ENCODE measurements around a stretch of chr12.

DNA sequence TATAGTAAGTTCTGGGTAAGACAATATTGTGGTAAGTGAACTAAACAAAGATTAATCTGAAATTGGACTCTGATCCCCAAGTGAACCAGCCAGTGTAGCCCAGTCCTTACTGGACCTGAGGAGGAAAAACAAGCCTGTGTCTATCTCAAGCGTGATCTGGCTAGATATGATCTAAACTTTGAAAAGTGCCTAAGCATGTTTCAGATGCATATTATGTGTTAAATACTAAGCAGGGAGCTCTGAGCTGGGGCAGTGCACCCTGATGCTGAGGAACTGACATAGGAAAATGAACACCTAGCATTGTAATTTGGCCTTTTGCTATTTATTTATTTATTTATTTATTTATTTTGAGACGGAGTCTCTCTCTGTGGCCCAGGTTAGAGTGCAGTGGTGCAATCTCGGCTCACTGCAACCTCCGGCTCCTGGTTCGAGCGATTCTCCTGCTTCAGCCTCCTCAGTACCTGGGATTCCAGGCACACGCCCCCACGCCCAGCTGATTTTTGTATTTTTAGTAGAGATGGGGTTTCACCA is 3.3 kb upstream of the NUDT4 start:
- PRO-cap = no peak

- PRO-cap = no peak
Observed at GRCh38 chr12:93379586-93380375, 2.1 kb downstream of the NUDT4 start.

DNA sequence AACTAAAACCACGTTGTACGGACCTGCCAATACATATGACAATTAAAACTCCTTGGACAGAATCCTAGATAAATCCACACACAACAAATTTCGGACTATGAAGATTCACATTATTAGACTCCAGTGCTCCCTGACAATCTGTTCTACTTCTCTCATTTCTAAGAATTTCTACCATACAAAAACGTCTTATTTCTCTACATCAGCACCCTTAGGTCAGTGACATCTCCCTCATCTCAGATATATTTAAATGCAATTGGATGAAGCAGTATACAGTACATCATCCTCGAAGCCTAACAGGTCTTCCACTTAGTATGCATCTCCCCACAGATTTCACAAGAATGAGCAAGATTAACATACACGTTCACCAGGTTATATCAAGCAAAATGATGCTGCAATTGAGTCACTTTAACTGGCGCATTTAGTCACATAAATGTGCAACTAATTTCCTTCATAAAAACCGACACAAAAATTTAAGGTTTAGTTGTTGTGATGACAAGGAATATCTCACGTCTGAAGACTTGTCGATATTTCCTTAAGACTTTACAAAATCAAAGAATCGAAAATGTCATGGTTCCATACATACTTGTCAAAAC is 1.4 kb downstream of the UBE2N start:
- PRO-cap = unidirectional peak, plus-strand start at position 480 of the sequence

GRCh38 chr12:93518640-93519161 is 51.4 kb downstream of the MRPL42 start:
- PRO-cap = no peak

DNA sequence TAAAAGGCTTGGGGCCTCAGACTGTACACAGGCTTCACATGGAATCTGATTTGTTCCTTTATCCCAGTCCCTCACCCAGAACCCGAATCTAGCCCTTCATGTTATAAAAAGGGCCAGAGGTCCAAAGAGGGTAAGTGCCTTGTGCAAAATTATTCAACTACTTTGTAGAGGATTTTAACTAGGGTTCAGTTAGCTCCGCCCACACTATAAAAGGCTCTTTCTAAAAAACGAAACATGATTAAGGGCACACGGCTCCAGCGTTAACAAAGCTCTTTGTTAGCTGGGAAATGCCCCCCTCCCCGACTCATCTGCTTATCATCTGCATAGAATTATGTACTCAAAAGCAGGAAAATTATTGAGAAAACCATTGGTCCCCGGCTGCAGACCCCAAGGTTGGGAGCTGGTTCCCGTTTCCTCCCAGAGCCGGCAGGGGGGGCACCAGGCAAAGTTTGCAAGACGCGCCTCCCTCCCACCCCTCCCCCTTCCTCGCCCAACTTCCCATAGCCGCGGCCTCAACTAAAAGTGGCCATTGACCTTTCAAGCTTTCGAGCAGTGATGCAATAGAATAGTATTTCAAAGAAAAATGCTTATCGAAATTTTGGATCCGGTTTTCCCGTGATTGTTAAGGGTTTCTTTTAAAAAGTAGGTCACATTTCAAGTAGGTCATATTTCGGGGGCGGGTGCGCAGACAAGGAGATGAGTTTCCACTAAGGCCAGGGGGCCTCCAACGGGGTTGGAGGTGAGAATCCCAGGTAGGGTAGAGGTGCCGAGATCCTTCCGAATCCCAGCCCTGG is 3.0 kb upstream of the SOCS2 start:
- PRO-cap = bidirectional peak, plus-strand start at position 710 of the sequence, minus-strand start at position 392 of the sequence

DNA sequence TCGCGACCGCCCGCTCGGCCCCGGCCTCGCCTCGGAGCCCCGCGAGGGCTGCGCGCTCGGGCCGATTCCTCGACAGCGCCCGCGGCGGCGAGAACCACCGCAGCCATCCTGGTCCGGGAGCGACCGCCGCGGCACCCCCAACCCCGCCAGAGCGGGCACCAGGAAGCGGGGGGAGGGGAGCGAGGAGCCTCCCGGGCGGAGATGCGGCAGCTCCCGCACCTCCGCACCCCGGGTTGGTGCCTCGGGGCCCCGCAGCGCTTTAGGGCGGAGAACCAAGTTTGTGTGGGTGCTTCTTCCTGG is 570 bp upstream of the SOCS2 start:
- PRO-cap = bidirectional peak, plus-strand start at position 174 of the sequence, minus-strand start at position 157 of the sequence

DNA sequence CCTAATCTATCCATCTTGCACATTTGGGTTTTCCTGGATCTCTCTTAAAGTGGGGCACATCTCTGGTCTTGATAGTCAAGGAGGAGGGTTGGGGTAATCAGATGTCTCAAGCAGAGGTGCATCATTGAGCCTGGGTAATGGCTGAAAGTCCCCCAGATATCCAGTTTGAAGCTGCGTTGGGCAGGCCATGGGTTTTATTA is 10.9 kb downstream of the SOCS2 start:
- PRO-cap = no peak

GRCh38 chr12:93592231-93592582 is 19.7 kb downstream of the SOCS2 start:
- PRO-cap = no peak

- PRO-cap = no peak
Observed at GRCh38 chr12:93592639-93592947, 20.1 kb downstream of the SOCS2 start.

GRCh38 chr12:93593008-93593648 is 20.7 kb downstream of the SOCS2 start:
- PRO-cap = no peak

GRCh38 chr12:93662920-93663829 is 14.0 kb upstream of the CRADD start:
- PRO-cap = no peak

DNA sequence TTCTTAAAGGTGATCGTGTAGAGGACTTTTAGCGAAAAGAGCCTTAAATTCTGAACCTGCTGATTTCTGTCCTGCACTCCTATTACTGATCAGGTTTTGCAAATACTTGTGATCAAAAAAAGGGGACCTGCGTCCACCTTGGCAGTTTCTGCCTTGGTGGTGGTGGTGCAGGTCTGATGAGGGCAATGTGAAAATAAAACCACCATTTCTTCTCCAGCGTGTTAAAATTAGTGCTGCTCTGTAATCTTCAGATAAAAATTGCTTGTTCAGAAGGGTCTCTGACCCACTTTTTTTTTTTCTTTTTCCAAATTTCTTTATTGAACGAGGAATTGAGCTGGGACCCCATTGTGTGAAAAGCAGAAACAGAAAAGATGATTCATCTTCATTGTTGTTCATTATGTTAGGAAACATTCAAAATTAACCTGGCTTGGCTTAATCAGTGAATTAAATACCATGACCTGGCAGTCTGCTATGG is 1.1 kb downstream of the CRADD start:
- PRO-cap = no peak

- PRO-cap = no peak
Observed at GRCh38 chr12:93698461-93699017, 21.4 kb downstream of the CRADD start.

GRCh38 chr12:93711314-93711830 is 34.2 kb downstream of the CRADD start:
- PRO-cap = no peak

DNA sequence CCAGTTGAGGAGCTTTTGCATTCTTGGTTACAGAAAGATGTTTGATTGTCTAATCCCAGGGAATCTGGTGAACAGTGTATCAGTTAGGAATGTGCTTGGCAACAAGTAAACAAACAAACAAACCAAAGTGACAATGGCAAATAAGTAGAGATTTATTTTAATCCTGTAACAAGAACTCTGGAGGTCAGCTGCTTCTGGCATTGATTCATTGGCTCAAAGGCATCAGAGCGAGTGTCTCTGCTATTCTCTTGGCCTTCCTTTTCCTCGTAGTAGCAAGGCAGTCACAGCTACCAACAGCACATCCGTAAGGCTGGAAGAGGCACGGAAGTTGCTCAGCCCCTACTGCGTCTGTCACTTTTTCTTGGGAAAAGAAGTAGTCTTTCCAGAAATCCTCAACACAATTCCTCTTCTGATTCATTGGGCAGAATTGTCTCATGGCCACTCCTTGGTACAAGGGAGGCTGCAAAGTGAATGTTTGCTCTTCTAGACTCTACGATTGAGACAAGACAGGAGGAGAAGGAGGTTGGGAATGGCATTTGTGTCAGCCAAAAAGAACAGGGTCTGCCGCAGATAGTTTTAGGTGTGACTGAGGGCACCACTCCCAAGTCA is 37.3 kb downstream of the CRADD start:
- PRO-cap = no peak

GRCh38 chr12:93766674-93767487 is 89.7 kb downstream of the CRADD start:
- PRO-cap = no peak

DNA sequence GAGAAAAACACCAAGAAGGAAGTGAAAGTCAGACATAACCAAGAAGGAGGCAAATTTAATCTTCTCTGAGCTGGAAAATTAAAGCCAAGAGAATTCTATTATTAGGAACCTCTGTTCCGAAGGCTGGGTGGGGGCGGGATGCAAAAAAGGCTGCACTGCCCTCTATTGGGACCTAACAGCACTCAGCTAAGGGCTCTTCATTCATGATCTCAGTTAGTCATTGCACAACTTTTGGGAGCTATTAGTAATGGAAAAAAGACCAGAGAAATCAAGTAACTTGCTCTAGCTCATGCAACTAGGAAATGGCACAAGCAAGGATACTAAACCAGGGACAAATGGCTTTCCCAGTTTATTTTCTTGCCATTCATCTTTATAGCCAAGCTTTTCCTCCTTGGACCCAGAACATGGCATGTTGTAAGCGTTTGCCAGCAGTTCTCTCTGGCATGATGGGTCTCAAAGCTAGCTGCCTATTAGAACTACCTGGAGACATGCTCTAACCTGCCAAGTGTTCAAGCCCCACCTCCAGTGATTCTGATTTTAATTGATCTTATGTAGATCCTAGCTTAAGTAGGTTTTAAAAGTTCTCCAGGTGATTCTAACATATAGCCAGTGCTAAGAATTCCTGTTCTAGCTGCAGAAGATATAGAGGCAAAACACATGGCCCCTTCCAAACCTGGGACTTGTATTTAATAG is 72.9 kb upstream of the PLXNC1 start:
- PRO-cap = no peak

DNA sequence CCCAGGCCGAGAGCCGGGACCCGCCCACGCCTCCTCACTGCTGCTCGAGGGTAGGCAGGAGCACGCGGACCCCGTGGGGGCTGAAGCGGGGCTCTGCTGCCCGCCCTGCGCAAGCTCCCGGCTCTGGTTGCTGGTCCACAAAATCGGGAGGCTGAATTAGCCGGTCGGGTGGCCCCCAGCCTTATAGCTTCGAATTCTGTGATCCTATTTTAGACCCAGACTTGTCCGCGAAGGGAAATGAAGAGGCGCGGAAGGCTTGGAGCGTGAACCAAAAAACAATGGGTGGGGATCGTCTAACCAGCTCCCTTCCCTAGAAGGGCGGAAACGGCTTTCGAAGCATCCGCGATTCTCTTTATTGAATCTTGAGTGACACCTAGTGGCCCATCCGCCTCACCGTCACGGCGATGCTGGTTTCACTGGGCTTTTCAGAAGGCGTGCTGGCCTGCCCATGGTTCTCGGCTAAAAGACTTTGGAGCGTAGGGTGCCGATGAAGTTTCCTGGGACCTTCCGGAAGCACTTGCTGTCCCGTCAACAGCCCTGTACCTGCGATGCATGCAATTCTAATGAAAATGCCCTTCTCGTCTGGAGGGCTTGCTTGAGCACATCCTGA is 46.2 kb upstream of the PLXNC1 start:
- PRO-cap = no peak

GRCh38 chr12:94151574-94152077 is 3.2 kb downstream of the PLXNC1 start:
- PRO-cap = no peak

DNA sequence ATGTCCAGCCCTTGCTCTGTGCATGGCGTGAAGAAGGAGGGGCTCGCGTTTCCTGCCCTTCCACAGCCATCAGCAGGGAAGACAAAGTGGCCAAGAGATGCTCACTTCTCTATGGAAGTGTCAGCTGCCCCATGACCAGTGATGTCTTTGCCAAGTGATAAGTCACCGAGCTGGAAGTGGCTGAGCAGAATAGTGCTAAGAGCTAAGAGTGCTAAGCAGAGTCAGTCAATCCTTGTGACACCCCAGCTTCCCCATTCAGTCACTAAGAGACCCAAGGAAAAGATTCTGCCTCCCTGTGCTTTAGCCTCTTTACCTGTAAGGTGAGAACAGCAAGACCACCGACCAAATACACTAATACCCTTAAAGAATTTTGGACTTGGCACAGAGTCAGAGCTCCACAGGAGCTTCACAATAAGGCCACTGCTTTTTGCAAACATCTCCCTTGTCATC is 50.5 kb upstream of the CEP83 start:
- PRO-cap = no peak

Data from penis (tissue), 1 donor.